Cardiac atrium fibroblast (primary cell): ENCODE measurements around a stretch of chr9.

DNA sequence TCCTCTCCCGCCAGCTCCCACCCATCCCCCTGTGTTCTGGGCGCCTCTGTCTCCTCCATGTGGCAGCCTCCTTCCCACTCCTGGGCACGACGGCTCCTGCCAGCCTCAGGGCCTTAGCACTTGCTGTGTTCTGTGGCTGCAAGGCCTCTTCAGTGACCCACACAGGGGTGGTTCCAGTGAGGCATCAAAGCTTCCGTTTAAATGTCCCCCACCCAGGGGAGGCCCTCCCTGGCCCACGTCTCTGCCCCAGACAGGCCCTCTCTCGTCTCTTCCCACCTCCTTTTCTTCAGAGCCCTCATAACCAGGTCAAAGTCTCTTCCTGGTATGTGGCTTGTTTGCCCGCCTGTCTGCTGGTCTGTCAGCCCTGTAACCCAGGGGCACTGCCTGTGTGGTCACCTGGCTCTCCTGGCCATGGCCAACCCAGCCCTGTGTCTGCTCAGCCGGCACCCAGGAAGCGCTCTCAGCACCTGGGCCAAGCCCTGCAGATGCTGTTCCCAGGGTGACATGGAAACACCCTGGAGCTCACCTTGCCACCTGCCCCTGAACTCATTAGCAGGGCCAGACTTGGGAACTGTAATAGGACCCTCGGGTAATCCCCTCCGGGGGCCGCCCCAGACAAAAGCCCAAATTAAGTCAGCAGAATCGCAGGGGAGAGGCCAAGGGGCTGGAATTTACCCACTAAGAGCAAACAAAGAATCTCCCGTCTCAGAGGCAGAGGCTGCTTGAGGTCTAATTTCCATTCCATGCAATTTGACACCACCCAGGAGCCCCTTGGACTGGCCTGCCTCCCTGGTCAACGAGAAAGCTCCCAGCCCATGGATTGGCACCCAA is 33.7 kb downstream of the LHX3 start:
- RAMPAGE, long total RNA = no peak

DNA sequence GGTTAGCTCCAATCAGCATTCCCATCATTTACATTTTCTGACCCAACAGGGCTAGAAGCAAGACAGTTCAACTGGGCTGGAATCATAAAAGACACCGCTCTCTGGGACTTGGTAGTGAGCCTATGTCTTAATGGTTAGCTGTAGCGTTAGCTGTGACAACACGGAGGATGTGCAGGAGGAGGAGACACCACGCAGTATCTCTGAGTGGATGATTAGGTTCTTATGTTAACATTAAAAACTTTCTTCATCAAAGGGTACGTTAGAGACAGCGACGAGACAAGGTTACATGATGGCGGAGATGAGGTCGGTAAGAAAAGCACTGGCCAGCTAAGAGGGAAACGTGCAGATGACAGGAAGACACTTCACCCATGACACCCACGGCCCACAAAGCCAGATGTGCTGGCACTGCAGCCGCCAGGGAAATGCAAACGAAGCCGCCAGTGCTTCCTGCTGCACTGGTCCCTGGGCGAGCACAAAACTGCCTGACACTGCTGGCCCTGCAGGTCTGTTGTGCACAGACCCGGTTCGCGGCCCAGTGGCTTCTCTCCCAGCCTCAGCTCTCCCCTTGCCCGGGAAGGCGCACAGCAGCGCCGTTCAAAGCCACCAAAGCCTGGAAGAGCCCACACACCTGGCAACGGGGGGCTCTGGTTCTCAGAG is 20.3 kb upstream of the LHX3 start:
- RAMPAGE, long total RNA = no peak

DNA sequence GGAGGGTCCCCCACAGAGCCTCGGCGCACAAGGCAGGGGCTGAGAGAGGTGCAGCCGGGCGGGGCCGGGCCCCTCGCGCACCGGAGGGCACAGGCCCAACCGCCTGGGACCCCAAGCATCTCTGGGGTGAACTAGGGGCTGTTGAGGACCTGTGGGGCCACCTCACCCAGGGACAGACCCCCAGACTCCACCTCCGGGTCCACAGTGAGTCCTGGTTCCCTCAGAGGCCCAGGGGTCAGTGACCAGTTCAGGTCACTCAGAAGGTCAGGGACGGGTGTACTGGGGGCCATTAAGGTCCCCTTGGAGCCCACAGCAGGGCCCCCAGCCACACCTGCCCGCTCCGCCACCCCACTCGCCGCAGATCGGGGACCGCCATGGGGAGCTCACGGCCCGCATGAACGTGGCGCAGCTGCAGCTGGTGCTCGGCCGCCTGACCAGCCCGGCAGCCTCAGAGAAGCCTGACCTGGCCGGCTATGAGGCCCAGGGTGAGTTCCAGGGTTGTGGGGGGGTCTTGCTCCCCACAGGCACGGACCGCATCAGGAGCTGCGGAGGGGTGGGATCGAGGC is 13.3 kb downstream of the GPSM1 start:
- RAMPAGE, long total RNA = no peak

- RAMPAGE, long total RNA = no peak
These were observed 13.9 kb downstream of the GPSM1 start for GRCh38 chr9:136341273-136341698.

- RAMPAGE, long total RNA = no peak
These were observed 18.0 kb downstream of the GPSM1 start for GRCh38 chr9:136345140-136345864.

GRCh38 chr9:136359773-136360549 is 3.6 kb downstream of the DNLZ start:
- RAMPAGE, long total RNA = no peak

DNA sequence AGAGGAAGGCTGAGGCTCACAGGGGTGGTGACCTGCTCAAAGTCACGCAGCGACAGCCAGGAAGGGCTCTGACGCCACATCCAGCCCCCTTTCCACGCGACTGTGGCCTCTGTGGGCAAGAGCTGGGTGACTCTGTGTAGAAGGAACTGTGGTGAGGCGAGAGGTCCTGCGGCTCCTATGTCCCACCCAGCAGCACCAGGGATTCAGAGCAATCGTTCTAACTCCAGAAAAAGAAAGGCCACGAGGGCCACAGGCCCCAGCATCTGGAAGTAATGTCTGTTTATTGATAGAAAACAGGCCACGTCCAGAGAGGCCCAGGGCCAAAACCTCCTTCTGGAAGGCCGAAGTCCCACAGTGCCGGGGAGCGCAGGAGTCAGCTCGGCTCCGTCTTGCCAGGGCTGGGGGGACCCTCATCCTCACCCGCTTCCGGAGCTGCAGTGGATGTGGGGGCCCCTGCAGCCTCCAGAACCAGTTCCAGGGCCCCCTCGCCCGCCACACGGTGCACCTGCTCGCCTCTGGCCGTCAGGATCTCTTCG is 1.8 kb downstream of the DNLZ start:
- RAMPAGE, long total RNA = no peak

- RAMPAGE, long total RNA = no peak
These were observed 4.9 kb downstream of the SNAPC4 start for GRCh38 chr9:136395073-136395543.

DNA sequence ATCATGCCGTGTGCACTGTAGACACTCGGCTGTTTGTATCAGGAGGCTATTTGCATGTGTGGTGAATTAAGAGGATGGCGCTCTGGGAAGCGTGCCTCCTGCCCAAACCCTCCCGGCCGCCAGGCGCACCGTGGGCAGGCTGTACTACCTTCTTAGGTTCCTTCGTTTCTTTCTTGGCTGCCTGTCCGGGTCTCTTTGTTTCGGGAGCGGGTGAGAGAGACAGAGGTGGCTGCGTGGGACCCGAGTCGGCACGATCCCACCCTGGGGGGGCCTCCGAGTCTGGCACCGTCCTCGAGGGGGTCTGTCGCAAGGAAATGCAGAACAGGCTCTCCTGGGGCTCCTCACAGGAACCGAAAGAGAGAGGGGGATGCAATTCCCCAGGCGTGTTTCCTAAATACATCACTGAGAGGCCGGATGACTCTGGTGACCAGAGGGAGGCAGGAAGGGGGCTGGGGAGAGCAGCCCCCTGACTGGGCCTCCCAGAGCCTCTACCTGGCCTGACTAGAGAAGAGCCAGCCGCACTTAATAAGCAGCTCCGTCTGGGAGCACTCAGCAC is 11.5 kb upstream of the INPP5E start:
- RAMPAGE, long total RNA = no peak

- RAMPAGE, long total RNA = no peak
These were observed 7.8 kb downstream of the SEC16A start for GRCh38 chr9:136474901-136475586.

DNA sequence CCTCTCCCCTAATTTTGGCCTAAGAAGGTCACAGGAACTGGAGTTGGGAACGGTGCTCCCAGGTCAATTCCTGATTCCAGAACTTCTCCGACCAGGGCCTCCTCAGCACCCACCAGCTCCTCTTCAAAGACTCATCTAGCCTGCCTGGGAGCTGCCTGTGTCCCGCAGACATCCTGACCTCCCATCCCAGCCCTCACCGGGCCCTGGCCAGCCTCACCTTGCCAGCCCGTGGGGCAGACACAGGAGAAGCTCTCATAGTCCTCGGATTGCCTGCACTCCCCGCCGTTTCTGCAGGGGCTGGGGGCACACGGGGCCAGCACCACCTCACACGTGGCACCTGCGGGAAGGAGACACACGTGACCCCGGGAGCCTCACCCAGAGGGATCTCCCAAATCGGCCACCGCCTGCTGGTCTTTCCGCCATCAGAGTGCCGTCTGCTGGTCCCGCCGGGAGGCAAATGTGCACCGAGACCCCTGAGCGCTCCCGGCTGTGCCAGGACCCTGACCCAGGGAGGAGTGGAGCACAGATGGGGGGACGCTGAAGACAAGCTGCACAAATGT is 28.2 kb upstream of the SEC16A start:
- RAMPAGE, long total RNA = no peak

DNA sequence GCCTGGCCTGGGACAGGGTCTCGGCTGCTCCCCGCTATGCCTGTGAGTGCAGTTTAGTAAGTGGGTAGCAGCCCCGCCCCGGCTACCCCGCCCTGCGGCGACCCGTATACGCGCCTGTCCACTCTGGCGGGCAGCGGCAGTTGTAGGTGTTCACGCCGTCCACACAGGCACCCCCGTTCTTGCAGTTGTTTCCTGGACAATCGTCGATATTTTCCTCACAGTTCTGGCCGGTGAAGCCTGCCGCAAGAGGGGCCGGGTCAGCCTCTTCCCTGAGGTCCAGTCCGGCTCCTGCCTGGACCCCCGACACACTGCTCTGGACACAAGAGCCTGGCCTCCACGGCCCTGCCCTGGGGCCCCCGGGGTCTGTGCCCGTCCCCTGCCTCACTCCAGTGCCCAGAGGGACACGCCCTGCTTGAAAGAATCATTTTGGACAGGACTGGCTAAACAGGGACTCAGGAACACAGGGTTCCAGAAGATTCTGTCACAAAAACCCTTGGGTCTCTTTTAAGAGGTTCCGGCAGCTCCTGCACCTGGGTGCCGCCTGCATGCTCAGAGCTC is 26.4 kb downstream of the NOTCH1 start:
- RAMPAGE, long total RNA = no peak

DNA sequence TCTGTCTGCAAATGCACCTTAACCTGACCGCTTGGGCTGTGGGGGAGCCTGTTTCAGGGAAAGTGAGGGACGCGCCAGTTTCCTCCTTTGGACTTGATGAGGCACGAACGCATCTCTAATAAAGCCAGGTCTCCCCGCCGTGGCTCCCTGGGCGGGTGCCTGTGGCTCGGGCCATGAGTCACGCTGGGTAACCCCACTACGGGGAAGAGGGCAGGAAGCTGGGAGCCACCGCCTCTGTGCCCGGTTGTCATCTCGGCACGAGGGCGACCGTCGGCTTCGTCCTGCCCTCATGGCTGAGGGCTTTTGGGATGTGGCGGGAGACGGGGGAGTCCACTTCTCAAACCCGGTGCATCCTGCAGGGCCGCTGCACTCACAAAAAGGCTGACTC is 12.1 kb downstream of the NOTCH1 start:
- RAMPAGE, long total RNA = no peak

GRCh38 chr9:136544590-136545588 is 959 bp downstream of the NOTCH1 start:
- RAMPAGE, long total RNA = no peak

DNA sequence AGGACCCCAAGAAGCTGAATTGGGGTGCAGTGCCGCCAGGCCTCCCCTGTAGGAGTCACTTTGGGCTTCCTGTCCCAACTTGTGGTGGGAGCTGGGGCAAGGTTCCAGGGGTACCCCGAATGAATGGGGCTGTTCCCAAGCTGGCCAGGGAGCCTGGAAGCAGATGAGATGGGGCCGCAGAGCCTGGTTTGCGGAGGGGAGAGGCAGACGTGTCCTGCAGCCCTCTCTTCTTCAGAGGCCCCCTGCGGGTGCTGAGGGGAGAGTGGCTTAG is 2.4 kb upstream of the NOTCH1 start:
- RAMPAGE, long total RNA = no peak

DNA sequence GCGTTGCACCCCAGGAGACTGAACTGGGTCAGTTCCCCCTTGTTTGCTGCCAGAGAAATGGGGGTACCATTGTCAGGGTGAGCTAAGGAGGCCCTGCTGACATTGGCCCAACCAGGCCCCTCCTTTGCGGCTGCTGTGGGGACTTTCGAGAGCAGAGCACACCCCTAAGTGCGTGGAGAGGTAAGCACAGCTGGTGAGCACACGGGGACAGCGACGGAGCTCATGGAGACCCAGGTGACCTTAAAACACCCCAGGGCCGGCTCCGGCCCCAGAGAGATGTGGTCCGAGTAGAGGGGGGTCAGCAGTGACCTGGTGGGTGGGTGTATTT is 2.7 kb upstream of the NOTCH1 start:
- RAMPAGE, long total RNA = no peak

DNA sequence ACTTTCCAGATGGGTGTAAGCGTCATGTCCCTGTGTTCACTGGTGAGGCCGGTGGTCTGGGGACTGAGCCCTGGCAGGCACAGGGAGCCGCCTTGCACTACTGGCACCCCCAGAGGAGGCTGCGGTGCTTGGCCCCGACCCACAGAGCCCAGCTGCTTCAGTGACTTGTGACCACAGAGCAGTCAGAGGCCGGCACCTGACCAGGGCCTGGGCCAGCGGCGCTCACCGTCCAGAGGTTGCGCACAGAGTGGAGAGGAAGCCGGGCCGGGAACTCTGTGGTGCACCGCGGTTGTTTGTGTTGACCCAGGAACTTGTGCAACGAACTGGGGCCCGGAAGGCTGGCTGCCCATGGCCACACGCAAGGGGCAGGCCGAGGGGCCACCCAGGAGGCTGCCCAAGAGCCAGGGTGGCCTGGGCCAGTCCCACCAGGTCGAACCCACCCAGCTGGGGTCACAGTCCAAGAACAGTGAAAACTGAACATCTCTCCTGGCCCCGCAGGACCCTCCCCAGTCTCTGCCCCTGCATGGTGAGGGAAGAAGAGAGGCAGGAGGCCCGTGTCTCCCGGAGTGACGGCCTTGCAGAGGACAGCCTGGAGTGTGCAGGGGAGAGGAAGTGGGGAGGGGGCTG is 42.9 kb upstream of the EGFL7 start:
- RAMPAGE, long total RNA = no peak

DNA sequence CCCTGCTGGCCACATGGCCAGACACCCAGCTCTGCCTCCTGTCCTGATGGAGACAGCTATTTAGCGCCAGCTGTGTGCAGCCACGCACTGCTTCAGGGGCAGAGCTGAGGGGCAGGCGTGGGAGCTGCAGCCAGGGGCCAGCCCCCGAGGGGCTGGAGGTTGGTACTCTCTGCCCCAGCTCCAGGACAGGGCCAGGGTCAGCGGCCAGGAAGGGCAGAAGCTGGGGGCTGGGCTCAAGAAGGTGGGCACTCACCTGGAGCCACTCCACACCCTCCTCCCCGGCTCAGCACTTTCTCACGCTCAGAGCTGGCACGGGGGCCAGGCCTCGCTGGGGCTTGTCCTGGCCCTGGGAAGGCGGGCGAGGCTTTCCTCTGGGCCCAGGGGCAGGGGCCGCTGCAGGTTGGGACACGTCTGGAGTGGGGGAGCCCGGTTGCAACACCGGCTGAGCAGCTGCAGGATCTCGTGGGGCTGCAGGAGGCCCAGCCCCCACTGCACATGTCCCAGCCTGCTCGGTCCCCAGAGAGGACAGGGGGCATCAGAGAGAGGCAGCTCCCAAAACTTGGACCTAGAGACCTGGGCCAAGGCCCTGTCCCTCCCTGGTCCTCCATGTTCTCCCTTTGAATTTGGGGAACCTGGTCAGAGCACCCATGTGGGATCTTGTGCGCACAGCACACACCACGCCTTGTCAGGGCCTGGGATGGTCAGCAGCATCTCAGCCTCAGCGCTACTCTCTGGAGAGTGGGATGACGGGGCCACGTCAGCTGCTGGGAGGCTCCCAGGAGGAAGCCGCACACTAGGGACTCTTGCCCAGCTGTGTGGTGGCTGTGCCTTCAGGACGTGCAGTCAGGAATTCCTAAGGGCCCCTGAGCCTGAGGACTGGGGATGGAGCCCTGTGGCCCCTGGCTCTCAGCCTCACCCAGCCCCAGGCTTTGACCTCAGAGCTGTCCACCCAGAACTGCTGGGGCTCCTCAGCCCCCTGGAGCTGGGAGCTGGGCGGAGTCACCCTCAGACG is 38.8 kb upstream of the EGFL7 start:
- RAMPAGE, long total RNA = no peak

DNA sequence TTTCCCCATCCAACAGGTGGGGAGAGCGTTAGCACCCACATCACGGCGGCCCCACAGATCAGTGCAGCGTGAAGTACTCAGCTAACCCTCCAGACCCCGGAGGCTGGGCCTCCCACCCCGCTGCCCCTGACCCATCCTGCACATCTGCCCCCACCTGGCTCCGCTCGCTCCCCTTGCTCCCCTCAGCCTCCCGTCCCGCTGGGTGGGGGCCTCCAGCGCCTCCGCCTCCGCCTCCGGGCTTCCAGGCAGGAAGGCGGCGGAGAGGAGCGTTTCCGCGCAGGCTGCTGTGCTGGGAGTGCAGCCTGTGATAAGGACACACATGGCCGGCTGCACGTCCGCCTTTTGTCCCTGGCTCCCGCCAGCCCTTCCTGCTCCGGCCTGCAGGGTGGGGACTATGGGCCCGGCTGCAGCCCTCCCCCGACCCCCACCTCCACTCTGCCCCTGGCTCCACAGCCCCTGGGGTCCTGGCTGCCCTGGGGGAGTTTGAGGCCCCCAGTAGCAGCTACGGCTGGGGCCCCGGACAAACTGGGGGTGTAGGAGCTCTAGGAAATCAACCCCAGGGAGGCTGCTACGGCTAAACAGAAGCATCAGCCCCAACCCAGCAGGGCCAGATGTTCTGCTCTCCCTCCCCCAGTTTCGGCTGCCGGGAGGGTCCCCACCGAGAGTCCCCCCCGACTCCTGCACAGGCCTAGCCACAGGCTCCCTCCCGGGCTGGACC is 16.3 kb upstream of the EGFL7 start:
- RAMPAGE, long total RNA = no peak

- RAMPAGE, long total RNA = no peak
These were observed 2.2 kb downstream of the AGPAT2 start for GRCh38 chr9:136685034-136685528.